Esophagus muscularis mucosa (tissue), 4 donors: ENCODE measurements around a stretch of chr13.

DNA sequence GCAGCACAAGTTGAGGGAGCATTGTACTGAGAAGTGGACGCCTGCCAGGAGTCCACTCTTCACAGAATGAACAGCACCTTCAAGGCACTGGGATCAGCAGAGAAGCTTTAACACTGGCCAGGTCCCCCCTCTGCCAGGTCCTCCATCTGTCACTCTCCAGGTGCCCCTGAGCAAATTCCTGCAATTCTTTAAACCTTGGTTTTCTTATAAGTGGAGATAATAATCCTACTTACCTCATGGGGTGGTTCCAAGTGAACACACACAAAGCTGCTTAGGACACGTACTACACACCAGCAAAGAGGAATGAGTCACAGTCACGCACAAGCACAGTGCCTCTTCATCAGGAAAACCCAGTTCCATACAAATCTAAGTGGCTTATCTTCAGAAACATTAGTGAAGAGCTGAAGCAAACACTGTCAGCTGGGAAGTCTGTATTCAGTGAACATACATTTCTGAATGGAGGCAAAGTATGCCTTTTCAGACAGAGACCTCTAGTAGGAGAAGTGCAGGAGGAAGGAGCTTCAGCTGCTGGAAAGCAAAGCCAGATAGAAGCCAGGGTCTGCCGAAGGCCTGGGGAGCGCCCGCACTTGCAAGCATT is 22.8 kb upstream of the LAMP1 start:
- PRO-cap: no peak
- RAMPAGE, long total RNA, 4 experiments: no peak in any of the 4 experiments

- PRO-cap: no peak
- RAMPAGE, long total RNA, 4 experiments: no peak in any of the 4 experiments
These were observed 16.0 kb upstream of the GRTP1 start for GRCh38 chr13:113379938-113380316.

DNA sequence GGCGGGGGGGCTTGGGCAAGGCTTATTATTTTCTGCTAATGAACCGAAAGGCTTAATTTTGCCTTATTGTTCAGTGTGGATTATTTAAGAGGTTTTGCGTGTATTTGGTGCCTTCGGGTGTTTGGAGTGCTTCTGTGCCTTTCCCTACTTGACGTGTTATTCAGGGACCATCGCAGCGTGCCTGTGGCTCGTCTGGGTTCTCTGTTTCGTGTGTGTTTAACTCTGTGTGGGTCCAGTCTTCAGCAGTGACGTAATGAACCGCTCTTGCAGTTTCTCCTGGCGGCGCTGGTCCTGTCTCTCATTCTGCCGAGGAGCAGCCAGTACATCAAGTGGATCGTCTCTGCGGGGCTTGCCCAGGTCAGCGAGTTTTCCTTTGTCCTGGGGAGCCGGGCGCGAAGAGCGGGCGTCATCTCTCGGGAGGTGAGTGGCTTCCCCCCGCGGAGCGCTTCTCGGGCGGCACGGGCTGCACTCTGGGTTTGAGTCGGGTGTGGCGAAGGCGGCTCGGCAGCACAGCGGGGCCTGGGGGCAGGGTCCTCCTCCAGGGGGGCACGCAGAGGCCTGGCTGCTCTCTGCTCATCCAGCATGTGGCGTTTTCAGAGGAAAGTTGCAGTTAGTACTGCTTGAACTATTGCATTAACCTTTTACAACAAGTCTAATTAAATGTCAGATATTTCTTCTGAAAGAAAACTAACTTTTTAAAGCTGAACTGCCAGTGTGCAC is 36.4 kb upstream of the TFDP1 start:
- PRO-cap: no peak
- RAMPAGE, long total RNA, 4 experiments: no peak in any of the 4 experiments

- PRO-cap: no peak
- RAMPAGE, long total RNA, 4 experiments: no peak in any of the 4 experiments
These were observed 32.8 kb upstream of the TMEM255B start for GRCh38 chr13:113726270-113726654.

- PRO-cap: bidirectional peak, plus-strand start at chr13:113837410, minus-strand start at chr13:113837375; bidirectional peak, plus-strand start at chr13:113837960, minus-strand start at chr13:113837780
- RAMPAGE, long total RNA, 4 experiments: no peak in any of the 4 experiments
These were observed 26.4 kb downstream of the GAS6 start for GRCh38 chr13:113837051-113838321.

DNA sequence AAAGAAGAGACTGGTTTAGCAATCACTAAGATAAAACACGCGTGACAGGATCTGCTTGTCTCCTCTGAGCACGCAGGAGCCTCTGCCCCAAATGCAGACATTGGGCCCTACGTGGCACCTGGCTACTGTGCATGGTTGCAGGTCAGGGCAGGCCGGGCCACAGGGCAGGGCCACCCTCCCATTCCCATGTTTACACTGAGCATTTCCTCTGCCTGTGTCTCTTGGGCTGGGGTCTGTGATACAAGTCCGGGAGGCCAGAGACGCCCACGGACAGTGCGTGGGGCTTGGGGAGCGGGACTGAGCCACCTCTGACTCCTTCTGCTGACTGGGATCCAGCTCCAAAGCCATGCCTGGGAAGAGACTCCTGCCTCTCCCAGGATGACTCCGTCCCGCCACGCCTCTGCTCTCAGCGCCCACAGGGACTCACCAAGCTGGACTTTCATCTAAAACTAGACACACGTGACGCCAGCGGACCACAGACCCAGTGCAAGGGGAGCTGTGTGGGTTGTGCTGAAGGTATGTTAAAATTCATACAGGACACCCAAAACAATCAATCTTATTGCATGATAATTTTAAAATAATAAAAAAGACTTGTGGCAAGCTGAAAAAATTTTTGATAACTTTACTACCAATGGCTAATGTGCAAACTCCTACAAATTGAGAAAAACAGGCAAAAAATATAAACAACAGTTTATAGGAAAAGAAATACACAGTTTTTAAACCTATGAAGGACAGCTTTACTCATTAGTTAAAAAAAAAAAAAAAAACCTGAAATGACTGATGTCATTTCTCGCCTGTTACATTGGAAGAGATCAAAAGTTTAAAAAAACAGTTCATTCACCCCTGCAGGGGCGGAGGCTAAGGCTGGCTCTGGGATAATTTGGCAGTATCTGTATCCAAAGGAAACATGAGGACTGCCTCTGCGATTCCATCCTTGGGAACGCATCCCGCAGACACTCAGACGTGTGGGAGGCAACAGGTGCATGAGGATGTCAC is 18.6 kb downstream of the GAS6 start:
- PRO-cap: no peak
- RAMPAGE, long total RNA, 4 experiments: no peak in any of the 4 experiments

GRCh38 chr13:113859125-113859452 is 4.8 kb downstream of the GAS6 start:
- PRO-cap: no peak
- RAMPAGE, long total RNA, 4 experiments: start-site peak on the minus strand in 1 of 4 experiments, at chr13:113859253-113859404 at its widest, 19 reads per replicate

DNA sequence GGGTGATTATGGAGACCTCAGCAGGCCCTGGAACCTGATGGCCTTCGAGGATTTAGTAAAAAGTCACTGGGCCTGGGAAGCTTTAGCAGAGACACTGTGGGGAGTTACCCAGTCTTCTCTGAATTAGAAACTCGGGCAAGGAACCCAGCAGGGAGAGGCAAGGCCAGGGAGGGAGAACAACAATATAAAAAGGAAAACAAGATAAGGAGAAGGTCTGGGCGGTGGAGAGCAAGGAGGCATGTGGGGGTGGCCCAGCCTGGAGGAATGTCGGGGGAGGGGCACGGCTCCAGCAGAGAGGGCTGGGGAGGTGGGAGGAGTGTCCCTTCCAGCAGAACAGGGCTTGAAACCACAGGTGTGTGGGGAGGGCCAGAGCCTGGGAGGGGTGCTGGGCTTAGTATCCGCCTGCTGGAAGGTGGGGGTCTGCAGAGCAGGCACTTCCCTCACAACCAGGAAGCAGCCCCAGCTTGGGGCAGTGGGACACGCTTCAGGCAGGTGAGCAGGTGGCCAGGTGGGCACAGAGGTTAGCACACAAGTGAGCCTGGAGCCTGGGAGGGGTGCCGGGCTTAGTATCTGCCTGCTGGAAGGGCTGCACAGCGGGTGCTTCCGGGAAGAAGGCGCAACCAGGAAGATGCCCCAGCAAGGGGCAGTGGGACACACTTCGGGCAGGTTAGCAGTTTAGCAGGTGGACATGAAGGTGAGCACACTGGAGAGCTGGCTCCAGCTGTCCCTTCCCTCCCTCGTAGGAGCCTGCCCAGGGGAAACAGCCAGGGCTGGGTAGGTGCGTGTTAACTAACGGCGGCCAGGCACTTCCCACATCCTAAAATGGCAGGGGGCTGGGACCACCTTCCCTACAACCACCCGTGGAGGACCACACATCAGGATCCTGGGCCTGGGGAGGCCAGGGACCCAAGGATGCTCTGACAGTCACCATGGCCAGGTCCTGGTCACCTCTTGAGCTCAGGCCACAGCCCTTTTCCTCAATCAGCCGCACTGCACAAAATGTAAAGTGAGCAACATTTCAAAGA is 3.1 kb downstream of the GAS6 start:
- PRO-cap: no peak
- RAMPAGE, long total RNA, 4 experiments: no peak in any of the 4 experiments

GRCh38 chr13:113939730-113940282 is 34.1 kb downstream of the C13orf46 start:
- PRO-cap: no peak
- RAMPAGE, long total RNA, 4 experiments: no peak in any of the 4 experiments

DNA sequence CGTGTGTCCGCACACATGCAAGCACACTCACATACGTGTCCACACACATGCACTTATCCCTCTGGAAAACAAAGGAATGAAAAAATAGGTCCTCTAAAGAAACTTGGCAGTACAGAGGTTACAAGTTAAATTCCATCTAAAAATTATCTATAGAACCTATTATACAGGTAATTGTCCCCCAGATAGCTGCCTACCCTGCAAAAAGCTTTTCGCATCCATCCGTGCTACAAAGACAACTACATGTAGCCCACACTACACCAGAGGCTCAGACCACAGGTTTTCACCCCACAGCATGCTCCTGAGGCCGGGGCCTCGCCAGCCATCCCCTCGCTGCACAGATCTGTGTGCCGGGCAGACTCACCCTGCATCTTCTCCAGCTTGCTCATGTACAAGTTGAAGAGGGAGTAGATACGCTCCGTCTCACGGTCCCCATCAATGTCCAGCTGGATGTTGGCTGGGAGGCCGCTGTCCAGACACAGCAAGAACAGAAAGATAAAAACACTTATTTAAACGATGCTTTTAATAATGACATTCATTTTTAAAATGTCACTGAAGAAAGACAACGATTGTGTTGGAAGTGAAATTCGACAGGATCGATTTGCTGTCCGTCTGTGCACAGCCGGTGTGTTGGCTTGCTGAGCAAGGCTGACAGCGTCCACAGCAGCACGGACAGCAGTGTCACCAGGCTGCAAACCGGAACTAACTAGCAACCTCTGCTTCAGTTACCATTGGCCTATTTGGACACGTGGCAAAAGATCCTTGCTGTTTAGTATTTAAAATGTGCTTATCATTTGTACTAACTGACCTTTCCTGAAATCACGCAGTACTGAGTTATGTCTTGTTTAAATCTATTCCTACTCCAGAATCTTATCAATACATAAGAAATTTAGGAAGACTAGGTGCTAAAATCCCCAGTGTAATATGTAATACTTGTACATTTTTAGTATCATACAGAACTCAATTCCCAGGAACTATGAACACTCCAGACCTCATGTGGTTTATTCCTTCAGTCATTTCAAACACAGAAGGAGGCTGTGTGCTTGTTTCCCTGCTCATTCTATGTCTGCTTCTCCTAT is 18.6 kb upstream of the C13orf46 start:
- PRO-cap: no peak
- RAMPAGE, long total RNA, 4 experiments: no peak in any of the 4 experiments

DNA sequence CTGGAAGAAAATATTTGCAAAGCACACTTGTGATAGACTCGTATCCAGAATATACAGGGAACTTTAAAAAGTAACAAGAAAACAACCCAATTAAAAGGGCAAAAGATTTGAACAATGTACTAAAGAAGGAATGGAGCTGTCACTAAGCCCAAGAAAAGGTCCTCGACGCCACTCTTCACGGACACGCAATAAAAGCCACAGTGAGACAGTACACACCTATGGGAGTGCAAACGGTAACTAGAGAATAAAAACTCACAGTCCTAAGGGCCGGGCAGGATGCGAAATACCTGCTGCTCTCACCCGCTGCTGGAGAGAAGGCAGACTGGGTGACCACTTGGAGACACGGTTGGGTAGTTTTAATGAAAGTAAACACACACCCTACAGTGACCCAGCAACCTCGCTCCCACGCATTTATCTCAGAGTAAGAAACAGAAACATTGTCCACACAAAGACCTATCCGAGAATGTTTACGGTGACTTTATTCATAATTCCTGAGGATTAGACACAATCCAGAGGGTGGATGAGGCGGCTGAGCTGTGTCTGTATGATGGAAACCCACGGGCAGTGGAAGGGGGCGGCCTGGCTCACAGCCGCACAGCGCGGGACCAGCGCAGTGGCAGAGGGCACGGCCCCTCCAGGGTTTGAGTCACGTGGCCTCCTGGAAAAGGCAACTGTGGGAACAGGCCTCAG is 73.4 kb upstream of the C13orf46 start:
- PRO-cap: no peak
- RAMPAGE, long total RNA, 4 experiments: no peak in any of the 4 experiments

- PRO-cap: bidirectional peak, plus-strand start at chr13:114065341, minus-strand start at chr13:114065130; bidirectional peak, plus-strand start at chr13:114065514, minus-strand start at chr13:114065470; bidirectional peak, plus-strand start at chr13:114065906, minus-strand start at chr13:114065821
- RAMPAGE, long total RNA, 4 experiments: no peak in any of the 4 experiments
These were observed 67.0 kb downstream of the RASA3 start for GRCh38 chr13:114065051-114066240.

DNA sequence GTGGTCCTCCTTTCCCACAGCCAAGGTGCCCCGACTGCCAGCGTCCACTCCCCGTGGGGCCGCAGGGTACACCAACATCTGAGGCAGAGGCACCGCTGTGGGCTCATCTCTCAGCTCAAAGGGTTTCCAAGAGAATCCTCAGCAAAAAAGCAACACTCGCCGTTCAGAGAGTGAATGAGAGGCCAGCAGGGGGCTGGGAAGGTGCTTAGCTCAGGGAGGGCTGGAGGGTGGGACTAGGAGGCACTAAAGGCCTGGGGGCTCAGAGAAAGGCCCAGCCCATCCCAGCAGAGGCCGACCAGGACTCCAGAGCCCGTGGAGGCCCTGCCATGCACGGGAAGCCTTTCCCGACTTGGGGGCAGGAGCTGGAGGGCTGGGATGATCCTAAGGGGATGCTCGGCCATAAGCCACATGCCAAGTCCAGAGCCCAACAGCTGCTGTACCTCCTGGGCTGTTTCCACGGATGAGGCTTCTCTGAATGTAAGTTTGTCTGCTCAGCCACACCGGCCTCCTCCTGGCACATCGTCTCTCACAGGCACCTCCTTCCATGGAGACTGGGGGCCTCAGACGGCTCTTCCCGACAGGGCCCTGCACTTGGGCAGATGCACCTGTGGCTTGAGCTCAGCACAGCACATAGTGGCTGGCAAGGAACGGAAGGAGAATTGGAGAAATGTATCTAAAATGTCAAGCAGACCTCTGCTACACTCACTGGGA is 19.6 kb downstream of the RASA3 start:
- PRO-cap: no peak
- RAMPAGE, long total RNA, 4 experiments: no peak in any of the 4 experiments

DNA sequence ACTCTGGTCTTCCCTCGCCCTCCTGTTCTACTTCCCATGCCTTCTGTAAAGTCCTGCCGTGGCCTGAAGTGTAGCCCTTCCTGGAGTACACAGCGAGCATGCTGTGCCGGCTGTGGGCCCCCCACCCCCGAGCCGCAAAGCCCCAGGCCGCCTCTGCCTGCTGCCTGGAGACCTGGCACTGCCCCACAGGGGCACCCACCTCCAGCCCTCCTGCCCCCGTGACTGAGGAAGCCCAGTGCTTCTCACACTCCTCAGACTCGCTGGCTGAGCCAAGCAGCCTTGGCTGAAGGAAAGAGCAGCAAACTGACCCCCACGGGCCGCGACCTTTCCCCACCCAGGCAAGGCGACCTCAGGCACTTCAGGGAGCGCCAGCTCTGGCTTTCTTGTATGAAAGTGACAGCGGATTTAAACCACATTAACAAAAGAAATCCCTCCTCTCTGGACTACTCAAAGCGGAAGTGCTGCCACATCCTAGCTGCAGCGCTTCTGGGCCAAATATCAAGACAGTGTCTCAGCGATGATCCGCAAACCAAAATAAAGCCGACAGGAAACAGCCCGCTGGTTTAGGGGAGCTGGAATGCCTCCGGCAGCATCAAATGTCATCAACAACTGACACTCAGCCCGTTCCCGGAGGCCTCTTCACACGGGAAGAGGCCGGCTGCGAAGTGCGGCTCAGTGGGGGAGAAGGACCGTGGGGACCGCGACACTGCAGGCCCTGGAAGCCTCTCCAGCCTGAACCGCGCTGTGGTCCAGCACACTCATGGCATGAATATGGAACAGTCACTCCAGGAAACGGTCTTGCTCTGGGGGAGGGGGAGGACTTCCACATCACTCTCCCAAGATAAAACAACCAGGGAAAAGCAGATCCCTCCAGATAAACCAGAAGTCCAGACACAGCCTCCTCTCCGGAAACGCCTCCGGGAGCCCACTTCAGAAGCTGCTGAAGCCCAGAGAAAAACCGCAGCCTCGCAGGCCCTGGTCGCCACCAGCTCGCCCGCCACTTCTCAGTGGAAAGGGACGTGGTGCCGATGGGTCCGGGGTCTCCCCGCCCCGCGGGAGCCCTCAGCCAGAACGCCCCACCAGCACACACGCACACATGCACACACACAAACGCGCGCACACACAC is 1.4 kb downstream of the RASA3 start:
- PRO-cap: bidirectional peak, plus-strand start at position 527 of the sequence, minus-strand start at position 382 of the sequence; bidirectional peak, plus-strand start at position 873 of the sequence, minus-strand start at position 734 of the sequence
- RAMPAGE, long total RNA, 4 experiments: start-site peak on the plus strand in 1 of 4 experiments, centred at position 621 of the sequence, 7 reads per replicate

DNA sequence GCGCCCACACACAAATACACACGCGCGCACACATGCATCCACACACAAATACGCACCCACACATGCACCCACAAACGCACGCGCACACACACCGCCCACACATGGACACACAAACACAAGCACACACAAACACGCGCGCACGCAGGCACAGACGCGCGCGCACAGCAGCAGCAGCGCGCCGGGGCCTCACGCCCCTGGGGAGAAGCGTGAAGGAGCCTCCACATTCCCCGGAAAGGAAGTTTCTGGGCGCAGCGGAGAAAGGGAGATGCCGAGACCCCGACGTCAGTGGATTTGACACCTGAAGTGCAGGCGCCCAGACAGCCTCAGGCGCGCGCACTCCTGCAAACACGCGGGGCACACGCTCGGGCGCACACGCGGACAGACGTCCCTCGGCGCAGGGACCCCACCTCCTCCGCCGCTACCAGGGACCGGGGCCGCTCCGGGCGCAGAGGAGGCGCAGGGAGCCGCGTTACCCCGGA is 634 bp downstream of the RASA3 start:
- PRO-cap: no peak
- RAMPAGE, long total RNA, 4 experiments: no peak in any of the 4 experiments

DNA sequence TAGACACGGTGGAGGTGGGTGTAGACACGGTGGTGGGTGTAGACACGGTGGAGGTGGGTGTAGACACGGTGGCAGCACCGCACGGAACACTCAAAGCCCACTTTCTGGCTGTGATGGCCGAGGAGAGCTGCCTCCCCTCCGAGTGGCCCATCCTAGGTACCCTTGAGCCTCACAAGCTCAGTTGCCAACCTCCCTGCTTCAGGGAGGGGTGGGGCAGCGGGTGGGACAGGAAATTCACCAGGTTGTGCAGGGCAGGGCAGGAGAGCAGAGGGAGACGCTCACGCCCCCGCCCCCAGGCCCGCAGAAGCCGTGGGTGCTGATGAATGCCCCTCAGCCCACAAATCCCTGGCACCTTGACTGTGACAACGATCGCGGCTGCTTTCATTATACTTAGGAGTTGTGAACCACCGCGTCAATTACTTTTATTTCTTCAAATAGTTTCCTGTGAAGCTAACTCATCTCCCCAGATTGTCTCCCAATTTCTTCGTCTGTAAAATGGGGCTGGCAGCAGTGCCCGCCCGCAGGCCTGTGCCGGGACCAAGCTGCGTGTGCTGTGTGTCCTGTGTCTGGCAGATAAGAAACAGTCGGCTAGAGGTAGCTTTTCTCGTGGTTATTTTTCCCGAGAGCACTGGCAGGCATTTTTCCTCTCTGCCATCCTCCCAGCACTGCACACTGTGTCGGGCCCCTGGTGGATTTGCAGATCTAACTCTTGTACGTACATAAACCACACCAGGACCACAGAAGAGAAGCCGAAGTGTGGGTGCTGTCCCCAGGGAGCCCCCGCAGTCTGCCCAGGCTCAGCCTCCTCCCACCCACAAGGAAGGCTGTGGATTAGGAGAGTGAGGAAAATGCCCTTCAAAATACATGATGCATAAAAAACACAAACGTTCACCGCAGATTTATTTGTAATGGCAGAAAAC is 7.9 kb upstream of the RASA3 start:
- PRO-cap: no peak
- RAMPAGE, long total RNA, 4 experiments: no peak in any of the 4 experiments

DNA sequence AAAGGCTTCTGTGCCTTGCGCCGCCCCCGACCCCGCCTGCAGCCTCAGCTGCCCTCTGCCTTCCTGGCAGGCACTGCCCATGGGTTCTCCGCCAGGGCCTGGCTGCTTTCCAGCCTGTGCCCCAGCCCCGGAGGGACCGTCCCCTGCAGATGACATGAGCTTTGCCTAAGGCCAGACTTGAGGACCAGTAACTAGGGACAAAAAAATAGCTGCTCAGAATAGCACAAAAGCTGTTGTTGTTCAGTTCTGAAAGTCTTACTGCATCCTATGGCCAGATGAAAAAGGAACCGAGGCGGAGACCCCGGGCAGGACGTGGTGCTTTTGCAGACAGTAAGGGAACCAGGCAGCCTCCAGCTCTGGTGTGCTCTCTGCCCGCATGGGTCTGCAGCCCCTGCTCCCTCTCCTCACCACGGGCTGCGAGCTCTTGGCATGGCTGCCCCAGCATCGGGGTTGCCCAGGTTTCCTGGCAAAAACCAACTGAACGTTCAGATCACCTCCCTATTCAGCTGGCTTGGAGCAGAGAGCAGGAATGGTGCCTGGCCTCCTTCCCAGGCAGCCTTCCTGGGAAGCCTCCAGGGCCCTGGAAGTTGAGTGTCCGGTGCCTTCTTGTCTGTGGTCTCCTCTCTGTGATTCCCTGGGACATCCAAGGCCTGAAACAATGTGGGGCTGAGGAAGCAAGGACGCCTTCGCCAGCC is 12.5 kb upstream of the CFAP97D2 start:
- PRO-cap: no peak
- RAMPAGE, long total RNA, 4 experiments: no peak in any of the 4 experiments